HepG2 (cell line): ENCODE measurements around a stretch of chr1.

DNA sequence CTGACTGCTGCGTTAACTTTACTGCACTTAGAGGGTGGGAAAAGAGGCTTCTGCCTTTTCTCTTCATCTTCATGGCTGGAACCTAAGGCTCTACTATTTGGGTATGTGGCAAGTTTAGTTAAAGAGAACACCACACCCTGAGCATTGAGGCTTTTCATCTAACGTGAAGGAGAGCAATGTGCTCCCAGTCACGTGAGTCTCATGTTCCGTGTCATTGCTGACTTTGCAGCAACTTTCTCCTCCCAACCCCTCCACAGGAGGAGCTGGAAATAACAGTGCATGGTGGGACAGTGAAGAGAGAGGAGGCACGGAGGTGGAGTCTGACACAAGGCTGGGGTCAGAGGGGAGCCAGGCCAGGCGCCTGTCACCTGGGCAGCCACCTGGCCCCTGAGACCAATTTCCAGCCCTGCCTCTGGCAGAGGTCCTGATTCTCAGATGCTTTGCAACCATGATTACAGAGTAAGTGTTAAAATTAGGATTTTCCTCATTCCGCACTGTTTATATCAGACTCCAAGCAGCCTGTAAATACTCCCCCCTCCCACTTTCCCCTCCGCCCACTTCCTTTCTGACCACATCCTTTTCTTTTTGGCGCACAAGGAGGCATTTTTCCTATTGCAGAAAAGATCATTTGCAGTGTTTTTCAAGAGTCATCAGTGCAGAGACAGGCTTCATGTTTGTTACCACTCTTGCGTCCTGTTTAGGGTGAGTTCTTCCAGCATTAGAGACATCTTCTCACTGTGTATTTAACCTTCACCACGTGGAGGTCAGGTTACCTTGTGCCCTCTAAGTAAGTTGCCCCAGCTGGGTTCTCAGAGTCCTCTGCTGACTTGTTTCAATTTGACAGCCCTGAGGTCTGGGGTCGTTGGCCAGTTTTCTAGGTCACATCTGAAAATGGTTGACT is 86.0 kb downstream of the FAM78B start:
- RRBS, 2 experiments = no CpG with 5 or more reads among the region's 12 CpGs
CAGE:
- cytosol, long polyA minus RNA = no peak
- cytosol, long polyA plus RNA = no peak
- long polyA plus RNA = no peak
- nucleus, long polyA minus RNA = no peak
- nucleus, long polyA plus RNA = no peak

- RRBS, 2 experiments = no CpG with 5 or more reads among the region's 3 CpGs
CAGE:
- cytosol, long polyA minus RNA = no peak
- cytosol, long polyA plus RNA = no peak
- long polyA plus RNA = no peak
- nucleus, long polyA minus RNA = no peak
- nucleus, long polyA plus RNA = no peak
Observed at GRCh38 chr1:167086706-167087174, 3.4 kb downstream of the GPA33 start.

DNA sequence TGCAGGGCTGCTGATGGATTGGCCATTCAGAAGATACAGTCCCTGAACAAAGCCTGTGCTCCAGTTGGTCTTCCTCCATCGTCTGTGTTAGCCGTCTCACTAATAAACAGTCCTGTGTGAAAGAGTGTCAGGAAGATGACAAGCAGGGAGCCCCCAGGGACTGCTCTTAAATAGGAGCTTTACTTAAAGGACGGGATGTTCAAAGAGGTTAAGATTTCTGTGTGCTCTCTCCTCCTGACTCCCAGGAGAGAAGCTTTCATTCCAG is 43.4 kb downstream of the STYXL2 start:
- RRBS, 2 experiments = no CpG with 5 or more reads among the region's 3 CpGs
CAGE:
- cytosol, long polyA minus RNA = no peak
- cytosol, long polyA plus RNA = no peak
- long polyA plus RNA = no peak
- nucleus, long polyA minus RNA = no peak
- nucleus, long polyA plus RNA = no peak

- RRBS, 2 experiments = no CpG with 5 or more reads among the region's 5 CpGs
CAGE:
- cytosol, long polyA minus RNA = no peak
- cytosol, long polyA plus RNA = no peak
- long polyA plus RNA = no peak
- nucleus, long polyA minus RNA = no peak
- nucleus, long polyA plus RNA = no peak
Observed at GRCh38 chr1:167223526-167224172, 3.0 kb downstream of the POU2F1 start.

DNA sequence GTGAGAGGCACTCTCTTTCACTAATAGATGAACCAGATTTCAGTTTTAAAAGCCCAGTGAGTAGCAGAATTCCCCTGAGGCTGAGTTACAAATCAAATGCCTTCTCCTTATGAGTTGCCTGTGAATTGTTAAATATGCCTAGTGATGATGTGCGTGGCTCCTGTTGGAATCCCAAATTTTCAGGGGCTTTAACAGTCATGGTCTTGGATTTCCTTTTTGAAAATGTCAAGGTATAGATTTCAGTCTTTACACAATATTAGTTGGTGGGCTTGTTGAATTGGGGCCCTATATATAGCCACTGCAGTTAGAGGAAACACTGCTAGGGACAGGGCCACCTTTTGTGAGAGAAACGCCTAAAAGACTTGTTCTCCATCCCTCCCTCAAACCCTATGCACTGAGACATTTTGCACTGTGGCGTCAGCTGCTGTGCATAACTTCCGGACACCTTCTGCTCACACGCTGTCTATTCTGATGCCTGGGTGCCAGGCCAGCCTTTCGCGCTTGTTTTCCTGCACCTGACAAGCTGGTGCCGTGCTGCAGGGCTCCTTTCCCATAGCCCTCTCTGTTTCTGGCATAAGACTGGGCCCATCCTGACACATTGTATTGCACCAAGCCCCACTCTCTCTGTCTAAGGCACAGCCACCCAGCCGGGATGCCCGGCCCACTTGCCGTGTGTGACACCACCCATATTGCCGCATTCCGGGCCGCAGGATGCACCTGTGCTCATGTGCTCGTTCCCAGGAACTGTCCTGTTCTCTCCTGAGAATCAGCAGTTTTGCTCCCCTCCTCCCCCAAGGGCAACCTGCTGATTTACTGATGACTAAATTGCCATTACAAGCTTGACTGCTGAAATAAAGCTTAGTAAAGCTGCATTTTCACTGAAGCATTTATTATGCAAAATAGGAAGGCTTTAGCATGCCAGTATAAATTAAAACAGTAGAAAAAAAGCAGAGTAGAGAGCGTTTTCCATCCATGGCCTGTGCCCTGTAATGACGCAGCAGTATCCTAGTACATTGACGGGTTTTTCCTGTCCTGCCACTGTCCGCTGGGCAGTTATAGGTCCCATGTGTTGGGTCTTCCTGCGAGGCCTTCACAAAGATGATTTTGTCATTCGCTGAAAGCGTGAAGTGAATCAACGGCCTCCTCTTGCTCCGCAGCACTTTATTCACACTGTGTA is 88.2 kb downstream of the CD247 start:
- RRBS, 2 experiments = 92 to 94% methylated on average over 3 of the region's 24 CpGs
CAGE:
- cytosol, long polyA minus RNA = no peak
- cytosol, long polyA plus RNA = no peak
- long polyA plus RNA = no peak
- nucleus, long polyA minus RNA = no peak
- nucleus, long polyA plus RNA = no peak

- RRBS, 2 experiments = no CpG with 5 or more reads among the region's 3 CpGs
CAGE:
- cytosol, long polyA minus RNA = no peak
- cytosol, long polyA plus RNA = no peak
- long polyA plus RNA = no peak
- nucleus, long polyA minus RNA = no peak
- nucleus, long polyA plus RNA = no peak
Observed at GRCh38 chr1:167432387-167432732, 86.0 kb downstream of the CD247 start.

- RRBS, 2 experiments = 0% methylated on average over 1 of the region's 13 CpGs
CAGE:
- cytosol, long polyA minus RNA = no peak
- cytosol, long polyA plus RNA = no peak
- long polyA plus RNA = no peak
- nucleus, long polyA minus RNA = no peak
- nucleus, long polyA plus RNA = no peak
Observed at GRCh38 chr1:167437867-167438818, 80.2 kb downstream of the CD247 start.

DNA sequence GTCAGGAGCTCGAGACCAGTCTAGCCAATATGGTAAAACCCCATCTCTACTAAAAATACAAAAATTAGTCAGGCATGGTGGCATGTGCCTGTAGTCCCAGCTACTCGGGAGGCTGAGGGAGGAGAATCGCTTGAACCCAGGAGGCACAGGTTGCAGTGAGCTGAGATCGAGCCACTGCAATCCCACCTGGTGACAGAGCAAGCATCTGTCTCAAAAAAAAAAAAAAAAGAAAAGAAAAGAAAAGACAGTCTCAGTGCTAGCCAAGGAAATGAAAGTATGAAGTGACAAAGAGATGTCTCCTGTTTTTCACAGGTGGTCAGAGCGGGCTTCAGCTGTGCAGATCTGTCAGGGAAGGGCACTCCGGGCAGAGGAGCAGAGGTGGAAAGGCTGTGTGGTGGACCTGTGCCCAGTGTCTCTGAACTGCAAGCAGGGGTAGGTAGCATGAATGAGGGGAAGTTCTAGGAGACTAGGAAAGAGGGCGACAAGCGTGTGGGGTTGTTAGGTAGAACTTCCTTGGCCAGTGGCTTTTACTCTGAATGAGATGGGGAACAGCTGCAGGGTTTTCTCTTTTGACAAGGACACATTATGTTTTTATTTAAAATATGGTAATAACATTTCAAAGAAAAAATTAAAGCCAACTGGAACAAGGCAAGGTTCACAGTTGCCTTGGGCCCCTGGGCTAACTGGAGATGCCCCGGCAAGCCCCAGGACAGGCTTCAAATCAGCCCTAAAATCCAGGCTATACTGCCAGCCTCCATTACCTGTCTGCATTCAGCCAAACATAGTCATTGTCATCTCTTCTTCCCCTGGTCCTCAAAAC is 67.4 kb downstream of the CD247 start:
- RRBS, 2 experiments = no CpG with 5 or more reads among the region's 9 CpGs
CAGE:
- cytosol, long polyA minus RNA = no peak
- cytosol, long polyA plus RNA = no peak
- long polyA plus RNA = no peak
- nucleus, long polyA minus RNA = no peak
- nucleus, long polyA plus RNA = no peak

DNA sequence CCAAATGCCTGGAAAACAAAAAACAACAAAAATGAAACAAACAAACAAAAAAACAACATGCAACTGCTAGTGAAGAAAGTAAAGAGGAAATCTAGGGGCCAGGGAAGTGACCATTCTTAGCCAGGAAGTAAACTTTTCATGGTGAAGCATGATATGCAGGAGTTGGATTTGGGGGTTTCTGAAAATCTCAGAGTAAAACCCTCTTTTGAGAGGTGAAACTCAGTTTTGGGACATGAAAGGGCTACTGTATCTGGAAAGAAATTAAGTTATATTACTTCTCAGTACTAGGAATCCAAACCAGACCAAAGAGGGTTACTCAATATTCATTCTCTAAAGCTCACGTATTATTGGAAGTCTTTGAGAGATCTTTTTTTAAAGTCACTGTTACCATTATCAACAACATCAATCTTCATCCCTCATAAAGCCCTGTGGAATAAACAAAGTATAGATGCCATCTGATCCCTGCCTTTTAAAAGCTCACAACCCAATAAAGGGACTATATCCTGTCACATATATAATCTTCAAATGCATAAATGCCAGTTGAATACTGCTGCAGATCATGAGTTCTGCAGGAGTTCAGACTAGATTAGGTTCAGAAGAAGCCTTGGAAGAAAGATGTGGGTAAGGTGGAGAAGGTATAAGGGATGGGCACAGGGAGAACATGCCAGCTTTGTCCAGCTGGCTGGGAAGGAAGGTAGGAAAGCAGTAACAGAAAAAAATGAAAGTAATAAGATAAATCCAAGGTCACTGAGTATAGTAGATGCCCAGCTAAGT is 2.9 kb downstream of the RCSD1 start:
- RRBS, 2 experiments = no CpG with 5 or more reads among the region's 1 CpG
CAGE:
- cytosol, long polyA minus RNA = no peak
- cytosol, long polyA plus RNA = no peak
- long polyA plus RNA = no peak
- nucleus, long polyA minus RNA = no peak
- nucleus, long polyA plus RNA = no peak

DNA sequence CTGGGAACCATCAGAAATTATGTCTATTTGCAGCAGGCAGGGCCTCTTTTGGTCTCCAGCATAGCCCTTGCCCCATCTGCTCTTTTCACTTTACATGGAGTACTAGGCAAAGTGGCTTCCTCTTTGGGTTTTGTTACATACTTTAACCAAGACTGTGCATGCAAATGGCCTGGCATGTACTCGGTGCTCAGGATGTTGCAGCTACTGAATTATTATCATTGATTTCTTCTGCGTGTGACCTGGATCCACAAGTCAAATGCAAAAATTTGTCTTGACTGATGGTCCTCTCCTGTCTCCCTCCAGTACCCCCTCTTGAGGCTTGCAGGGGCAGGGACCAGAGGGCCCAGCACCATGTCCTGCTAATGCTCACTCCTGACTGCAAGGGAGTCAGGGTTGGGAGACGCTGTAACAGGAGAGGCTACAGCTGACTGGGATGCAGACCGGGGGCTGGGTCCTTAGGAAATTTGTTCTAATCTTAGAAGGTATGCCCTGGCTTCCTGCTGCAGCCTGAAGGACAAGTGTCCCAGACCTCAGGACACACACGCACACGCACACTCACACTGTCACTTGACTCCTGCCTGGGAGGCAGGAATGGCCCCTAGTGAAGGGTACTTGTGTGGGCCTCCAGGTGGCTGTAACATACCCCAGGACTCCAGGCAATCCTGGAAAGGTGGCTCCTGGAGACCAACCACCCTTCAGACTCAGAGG is 39.6 kb downstream of the RCSD1 start:
- RRBS, 2 experiments = no CpG with 5 or more reads among the region's 6 CpGs
CAGE:
- cytosol, long polyA minus RNA = no peak
- cytosol, long polyA plus RNA = no peak
- long polyA plus RNA = no peak
- nucleus, long polyA minus RNA = no peak
- nucleus, long polyA plus RNA = no peak

DNA sequence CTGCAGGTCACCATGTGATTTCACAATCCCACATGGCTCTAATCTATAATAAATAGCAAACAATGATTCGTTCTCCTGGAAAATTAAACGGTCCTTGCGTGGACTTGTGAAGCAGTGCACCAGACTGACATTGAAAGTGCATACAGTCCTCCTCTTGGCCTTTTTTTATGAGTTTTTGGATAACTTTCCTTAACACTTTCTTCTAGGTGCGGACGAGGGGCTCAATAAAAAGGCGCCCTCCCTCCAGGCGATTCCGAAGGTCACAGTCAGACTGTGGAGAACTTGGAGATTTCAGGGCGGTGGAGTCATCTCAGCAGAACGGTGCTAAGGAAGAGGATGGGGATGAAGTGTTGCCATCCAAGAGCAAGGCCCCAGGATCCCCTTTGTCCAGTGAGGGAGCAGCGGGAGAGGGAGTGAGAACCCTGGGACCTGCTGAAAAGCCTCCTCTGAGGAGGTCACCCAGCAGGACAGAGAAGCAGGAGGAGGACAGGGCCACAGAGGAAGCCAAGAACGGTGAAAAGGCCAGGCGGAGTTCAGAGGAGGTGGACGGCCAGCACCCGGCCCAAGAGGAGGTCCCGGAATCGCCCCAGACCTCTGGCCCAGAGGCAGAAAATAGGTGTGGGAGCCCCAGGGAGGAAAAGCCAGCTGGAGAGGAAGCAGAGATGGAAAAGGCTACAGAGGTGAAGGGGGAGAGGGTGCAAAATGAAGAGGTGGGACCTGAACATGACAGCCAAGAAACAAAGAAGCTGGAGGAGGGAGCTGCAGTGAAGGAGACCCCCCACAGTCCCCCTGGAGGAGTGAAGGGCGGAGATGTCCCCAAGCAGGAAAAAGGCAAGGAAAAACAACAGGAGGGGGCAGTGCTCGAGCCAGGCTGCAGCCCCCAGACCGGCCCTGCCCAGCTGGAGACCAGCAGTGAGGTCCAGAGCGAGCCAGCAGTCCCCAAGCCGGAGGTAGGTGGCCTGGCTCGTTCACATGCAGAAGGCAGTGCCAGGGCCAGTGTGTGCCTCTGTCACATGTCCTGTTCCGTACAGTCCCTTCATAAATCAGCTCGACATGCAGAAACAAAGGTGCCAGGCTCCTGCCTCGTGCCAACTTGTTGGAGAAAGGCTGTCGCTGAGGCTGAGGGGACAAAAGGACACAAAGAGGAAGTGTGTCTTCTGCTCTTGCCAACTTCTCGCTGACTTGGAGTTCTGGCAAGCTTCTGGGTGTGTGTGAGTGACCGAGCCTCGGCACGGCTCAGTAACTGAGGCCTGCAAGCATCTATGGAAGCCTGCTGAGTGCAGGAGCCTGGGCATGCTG is 24.4 kb upstream of the MPZL1 start:
- RRBS, 2 experiments = 36 to 43% methylated on average over 3 of the region's 31 CpGs
CAGE:
- cytosol, long polyA minus RNA = no peak
- cytosol, long polyA plus RNA = no peak
- long polyA plus RNA = no peak
- nucleus, long polyA minus RNA = no peak
- nucleus, long polyA plus RNA = no peak

- RRBS, 2 experiments = no CpG with 5 or more reads among the region's 13 CpGs
CAGE:
- cytosol, long polyA minus RNA = no peak
- cytosol, long polyA plus RNA = no peak
- long polyA plus RNA = no peak
- nucleus, long polyA minus RNA = no peak
- nucleus, long polyA plus RNA = no peak
Observed at GRCh38 chr1:167912217-167912845, 1.6 kb downstream of the ADCY10 start.

GRCh38 chr1:168084864-168086069 is 51.5 kb downstream of the GPR161 start:
- RRBS, 2 experiments = no CpG with 5 or more reads among the region's 30 CpGs
CAGE:
- cytosol, long polyA minus RNA = no peak
- cytosol, long polyA plus RNA = no peak
- long polyA plus RNA = no peak
- nucleus, long polyA minus RNA = no peak
- nucleus, long polyA plus RNA = no peak

- RRBS, 2 experiments = no CpG with 5 or more reads among the region's 6 CpGs
CAGE:
- cytosol, long polyA minus RNA = no peak
- cytosol, long polyA plus RNA = no peak
- long polyA plus RNA = no peak
- nucleus, long polyA minus RNA = no peak
- nucleus, long polyA plus RNA = no peak
Observed at GRCh38 chr1:168179777-168180275, 1.1 kb downstream of the TIPRL start.

DNA sequence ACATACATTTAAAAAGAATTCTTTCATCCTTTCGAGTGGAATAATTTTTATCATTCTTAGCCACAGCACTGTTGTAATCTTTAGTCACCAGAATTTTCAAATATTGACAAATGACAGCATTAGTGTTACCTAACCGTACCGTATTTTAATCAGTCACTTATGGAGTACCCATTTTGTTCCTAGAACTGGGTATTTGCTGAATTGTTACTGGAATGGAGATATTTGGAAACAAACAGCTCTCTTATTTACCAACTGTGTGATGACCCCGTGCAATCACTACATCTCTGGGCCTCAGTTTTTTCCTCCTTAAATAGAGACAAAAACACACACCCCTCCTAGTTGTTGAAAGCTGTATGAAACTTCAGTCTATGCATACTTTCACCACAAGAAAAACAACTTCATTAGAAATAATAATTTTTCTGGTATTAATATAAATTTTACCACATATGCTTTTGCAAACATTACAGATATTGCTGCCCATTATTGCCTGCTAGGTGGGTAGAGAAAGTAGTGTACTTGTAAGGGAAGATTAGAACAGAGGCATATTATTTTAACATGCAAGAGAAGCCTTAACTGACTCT is 8.0 kb upstream of the XCL2 start:
- RRBS, 2 experiments = no CpG with 5 or more reads among the region's 4 CpGs
CAGE:
- cytosol, long polyA minus RNA = no peak
- cytosol, long polyA plus RNA = no peak
- long polyA plus RNA = no peak
- nucleus, long polyA minus RNA = no peak
- nucleus, long polyA plus RNA = no peak

DNA sequence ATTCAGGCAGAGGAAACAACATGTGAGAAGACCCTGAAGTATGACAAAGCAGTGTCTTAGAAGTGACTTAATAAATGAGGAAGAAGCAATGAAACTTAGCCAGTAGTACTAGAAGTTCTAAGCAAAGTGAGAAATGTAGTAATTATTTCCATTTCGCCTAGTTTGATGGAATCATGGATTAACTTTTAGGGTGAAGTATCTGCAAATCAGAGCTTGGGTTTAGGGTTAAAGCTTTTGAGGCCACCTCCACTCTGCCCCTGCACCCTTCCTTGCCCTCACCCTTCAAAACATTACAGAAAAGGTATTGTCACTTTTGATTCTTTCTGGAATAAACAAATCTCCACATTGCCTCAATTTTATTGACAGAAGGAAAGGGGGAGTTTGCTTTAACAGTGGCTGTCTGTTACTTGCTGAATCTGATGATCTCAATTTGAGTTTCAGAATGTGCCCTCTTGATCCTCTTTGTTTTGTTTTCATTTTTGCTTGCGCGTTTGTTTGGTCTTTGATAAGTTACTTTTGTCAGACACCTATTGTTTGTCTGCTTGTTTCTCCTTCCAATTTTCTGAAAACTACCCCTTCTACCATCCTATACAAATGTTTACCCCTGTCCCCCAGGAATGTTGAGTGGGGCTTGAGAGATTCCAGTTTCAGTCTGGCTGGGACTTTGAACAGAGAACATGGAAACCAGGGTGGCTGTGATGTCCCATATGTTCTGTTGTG is 11.6 kb upstream of the XCL2 start:
- RRBS, 2 experiments = no CpG with 5 or more reads among the region's 3 CpGs
CAGE:
- cytosol, long polyA minus RNA = no peak
- cytosol, long polyA plus RNA = no peak
- long polyA plus RNA = no peak
- nucleus, long polyA minus RNA = no peak
- nucleus, long polyA plus RNA = no peak

DNA sequence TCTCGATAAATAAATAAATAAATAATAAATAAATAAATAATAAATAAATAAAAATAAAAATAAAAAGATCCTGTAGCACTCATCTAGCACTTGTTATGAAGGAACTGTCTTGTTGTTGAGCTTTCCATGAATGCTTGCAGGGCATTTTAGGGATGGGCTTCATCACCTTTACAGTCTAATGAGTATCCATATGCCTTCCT is 24.3 kb downstream of the XCL1 start:
- RRBS, 2 experiments = no CpG with 5 or more reads among the region's 1 CpG
CAGE:
- cytosol, long polyA minus RNA = no peak
- cytosol, long polyA plus RNA = no peak
- long polyA plus RNA = no peak
- nucleus, long polyA minus RNA = no peak
- nucleus, long polyA plus RNA = no peak

GRCh38 chr1:169048167-169048535 is 58.3 kb upstream of the ATP1B1 start:
- RRBS, 2 experiments = no CpG with 5 or more reads among the region's 3 CpGs
CAGE:
- cytosol, long polyA minus RNA = no peak
- cytosol, long polyA plus RNA = no peak
- long polyA plus RNA = no peak
- nucleus, long polyA minus RNA = no peak
- nucleus, long polyA plus RNA = no peak

DNA sequence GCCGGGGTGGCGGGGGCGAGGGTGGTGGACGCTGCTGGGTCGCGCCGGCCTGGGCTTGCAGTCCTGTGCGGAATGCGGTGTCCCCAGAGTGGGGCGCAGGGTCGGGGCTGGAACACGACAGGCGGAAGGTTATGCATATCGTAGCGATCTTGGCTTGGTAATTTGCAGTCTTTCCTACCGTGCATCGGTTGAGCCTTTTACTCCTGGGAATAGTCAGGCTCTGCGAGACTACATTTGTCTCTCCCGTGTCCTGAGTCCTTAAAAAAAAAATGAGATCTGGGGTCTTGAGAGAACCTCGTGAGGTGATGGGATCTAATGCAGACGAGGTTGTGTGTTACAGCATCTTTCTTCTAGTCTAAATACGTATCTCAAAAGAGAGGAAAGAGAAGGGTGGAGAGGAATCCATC is 541 bp downstream of the ATP1B1 start:
- RRBS, 2 experiments = 2 to 5% methylated on average over 7 of the region's 22 CpGs
CAGE:
- cytosol, long polyA minus RNA = no peak
- cytosol, long polyA plus RNA = no peak
- long polyA plus RNA = no peak
- nucleus, long polyA minus RNA = no peak
- nucleus, long polyA plus RNA = no peak

DNA sequence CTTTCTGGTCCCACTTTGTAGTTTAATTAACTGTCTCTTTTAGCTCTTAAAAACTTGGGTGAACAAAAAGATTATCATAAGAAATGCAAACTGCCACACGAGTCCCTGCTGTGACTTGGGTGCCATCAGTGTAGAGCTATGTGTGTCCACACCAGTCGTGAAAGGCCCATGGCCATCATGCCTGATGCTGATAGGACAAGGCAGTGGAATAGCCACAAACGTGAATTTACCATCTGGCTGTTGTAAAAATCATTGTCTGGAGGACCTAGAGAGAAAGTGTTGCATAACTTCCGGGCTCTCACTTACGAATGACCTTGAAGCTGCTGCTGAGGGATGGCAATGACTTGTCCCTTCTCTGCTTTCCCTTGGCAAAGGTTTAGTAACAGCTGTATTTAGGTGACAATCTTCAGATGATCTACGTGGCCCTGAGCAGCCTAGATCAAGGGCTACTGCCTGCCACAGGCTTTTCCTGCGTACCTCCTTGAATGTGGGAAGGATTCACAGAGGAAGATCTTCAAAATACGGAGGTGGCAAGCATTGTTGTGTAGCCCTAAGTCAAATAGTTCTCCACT is 5.7 kb downstream of the ATP1B1 start:
- RRBS, 2 experiments = no CpG with 5 or more reads among the region's 8 CpGs
CAGE:
- cytosol, long polyA minus RNA = no peak
- cytosol, long polyA plus RNA = no peak
- long polyA plus RNA = no peak
- nucleus, long polyA minus RNA = no peak
- nucleus, long polyA plus RNA = no peak